Colic lymph node (tissue), 1 donor: ENCODE measurements around a stretch of chr17.

GRCh38 chr17:48047486-48048190 is 521 bp upstream of the NFE2L1 start:
- PRO-cap, result bidirectional peak, plus-strand start at chr17:48047907, minus-strand start at chr17:48047793; bidirectional peak, plus-strand start at chr17:48048341, minus-strand start at chr17:48048071

DNA sequence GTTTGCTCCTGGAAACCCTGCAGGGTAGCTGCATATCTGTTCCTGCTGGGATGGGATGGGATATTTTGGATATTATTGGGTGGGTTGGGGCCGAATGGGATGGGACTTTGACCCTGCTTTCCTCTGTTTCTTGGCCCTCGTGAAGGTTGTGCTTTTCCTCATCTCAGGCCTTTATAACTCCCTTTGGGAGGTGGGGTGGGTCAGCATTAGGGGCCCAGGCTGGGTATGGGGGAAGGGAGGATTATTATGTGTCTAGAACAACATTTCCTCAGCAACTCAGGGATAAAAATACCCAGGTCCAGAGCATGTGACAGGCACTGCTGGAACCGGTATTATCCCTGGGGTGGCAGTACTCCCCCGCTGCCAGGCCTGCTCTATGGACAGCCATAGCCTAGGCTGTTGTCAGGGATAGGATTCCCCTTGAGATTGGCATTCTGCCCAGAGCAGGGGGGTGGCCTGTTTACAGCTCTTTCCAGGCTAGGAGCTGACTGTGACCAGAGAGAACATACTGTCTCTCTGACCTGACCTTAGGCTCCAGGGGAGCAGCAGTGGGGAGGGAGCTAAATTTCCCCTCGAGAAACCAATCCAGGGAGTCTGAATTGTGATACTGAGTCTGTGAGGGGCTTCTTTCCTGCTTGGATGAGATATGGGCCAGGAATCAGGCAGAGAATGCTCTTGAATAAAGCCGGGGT is 5.1 kb downstream of the NFE2L1 start:
- PRO-cap, result no peak

DNA sequence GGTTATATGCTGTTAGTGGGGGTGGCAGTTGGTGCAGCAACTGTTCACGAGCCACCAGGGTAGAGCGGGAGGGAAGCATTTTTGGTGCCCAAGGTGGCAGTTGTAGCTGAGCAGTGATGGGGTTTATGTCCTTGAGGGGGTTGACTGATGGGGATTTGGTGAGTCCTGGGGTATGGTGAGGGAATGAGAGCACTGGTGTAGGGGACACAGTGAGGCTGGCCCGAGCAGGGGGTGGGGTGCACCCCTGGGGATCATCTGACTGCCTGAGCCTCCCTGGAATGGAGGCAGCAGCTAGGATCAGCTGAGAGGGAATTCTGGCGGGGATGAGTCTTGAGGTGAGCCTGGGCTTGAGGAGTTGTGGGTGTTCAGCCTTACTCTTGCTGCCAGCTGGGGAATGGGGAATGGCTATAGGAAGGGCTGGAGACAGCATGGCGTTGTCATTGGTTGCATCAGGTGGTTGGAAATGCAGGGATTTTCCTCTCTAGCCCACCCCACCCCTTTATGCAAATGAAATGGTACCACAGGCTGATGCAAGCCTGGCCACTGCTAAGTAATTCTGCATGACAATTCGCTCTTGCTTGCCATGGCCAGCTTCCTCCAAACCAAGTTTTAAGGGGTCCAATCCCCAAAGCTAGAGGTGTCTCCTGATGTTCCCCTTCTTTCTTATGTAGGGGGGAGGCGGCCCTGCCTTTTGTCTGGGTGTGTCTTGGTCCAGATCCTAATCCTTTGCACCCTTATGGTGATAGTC is 7.4 kb downstream of the NFE2L1 start:
- PRO-cap, result unidirectional peak, plus-strand start at position 553 of the sequence

GRCh38 chr17:48060666-48060988 is 12.5 kb downstream of the NFE2L1 start:
- PRO-cap, result no peak

DNA sequence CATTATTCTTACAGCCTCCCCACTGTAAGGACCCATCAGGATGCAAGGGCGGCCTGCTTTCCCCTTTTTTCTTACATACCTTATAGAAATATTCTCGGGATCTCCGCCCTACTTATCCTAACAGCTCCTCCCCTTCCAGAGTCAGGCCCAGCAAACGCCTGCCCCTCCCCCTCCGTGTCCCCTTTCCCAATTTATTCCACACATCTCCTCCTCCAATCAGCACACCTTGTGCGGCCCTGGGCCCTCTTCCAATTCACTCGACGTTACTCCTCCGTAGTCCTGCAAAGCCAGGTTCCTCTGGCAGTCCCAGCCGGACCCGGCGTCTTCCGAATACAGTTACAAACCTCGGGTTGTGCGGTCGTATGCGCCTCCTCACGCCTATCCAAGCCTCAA is 752 bp downstream of the CBX1 start:
- PRO-cap, result no peak

DNA sequence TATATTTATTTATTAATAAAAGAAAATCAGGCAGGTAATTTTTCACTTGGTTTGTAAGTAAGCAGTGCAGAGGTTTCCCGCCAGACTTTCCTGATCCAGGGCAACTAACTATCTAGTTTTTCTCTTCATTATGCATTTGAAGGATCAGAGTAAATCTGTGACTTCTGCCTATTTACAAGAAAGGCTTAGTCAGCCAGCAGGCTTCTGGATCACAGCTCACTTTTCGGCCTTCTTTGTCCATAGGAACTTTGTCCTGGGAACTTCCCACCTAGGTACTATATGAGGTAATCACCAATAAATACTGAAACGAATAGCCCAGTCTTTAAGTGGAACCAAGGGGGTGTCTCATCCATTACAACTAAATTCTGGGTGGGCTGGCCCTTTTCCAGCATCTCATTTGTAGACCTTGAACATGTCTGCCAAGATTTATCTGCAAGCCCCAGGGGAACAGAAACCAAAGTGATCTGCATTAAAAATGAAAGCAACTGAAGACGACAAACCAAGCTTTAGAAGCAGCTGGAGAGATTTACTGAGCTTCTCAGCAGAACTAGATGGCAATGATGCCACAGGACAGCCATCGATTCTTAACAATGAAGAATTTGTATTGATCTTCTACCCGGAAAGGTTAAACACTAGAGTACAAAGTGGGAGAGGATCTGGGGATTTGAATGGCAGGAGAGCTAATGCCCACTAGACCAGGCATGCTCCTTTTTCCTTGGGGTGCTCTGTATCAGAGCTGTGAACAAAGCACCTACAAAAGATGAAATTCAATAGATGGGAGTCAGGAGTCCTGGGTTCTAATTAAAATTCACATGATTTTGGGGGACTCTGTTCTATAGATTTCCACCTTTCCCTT is 55.5 kb downstream of the SNX11 start:
- PRO-cap, result no peak

DNA sequence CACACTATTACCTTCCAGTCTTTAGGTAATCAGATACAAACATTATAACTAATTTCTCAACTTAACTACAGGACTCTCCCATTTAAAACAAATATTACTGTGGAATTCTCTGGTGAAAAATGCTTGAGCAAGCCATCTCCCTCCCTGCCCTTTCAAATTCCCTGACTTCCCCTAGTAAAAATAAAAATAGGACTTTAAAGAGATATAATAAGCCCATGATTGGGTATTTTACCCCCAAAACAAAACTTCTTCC is 135.5 kb downstream of the SNX11 start:
- PRO-cap, result no peak

DNA sequence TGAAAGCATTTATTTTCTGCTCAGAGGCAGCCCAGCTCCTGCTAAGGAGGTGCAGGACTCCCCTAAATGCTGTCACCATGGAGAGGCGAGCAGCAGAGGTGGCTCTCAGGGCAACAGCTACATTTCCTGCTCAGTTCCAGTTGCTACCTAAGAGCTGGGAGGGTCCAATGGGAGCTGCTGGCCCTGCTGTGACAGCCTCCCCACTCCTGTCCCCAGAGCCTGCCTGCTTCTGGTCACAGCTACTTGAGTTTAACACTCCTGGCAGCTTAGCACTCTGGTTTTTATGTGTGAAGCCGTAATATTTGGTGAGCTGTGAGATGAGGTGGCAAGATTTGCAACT is 42.3 kb upstream of the SKAP1 start:
- PRO-cap, result no peak

- PRO-cap, result bidirectional peak, plus-strand start at chr17:48543956, minus-strand start at chr17:48543749; unidirectional peak, minus-strand start at chr17:48544127
These were observed 1.0 kb downstream of the HOXB2 start for GRCh38 chr17:48543715-48544436.

DNA sequence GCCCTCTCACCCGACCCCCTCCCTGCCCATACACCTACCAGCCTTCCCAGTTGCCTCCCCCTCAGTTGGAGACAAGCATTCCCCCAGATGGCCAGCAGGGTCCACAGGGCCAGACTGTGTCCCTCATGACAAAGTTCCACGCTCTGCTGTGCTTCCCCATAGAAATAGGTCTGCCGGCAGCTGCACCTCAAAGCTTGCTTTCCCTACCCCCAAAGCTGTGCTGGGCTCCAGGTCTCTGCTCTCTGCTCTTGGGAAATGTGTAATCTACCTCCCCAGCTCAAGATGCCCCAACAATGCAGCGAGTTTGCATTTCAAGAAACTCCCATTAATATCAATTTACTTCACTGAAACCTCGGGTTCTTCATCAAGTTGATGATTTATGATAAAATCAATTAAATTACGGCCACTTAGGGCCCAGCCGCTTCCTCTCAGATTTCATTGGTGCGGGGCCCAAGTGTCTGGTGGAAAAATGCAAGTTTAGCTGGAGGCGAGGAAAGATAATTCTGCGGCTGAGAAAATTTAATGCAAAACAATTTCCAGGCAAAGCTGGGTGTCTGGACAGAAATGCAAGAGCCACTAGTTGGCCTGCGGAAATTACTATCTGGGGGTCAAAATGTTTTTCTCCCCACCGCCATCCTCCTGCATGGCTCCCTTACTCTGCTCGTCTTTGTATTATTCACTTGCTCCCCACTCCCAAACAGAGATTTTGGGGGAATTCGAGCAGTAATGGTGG is 15.7 kb downstream of the HOXB4 start:
- PRO-cap, result no peak

DNA sequence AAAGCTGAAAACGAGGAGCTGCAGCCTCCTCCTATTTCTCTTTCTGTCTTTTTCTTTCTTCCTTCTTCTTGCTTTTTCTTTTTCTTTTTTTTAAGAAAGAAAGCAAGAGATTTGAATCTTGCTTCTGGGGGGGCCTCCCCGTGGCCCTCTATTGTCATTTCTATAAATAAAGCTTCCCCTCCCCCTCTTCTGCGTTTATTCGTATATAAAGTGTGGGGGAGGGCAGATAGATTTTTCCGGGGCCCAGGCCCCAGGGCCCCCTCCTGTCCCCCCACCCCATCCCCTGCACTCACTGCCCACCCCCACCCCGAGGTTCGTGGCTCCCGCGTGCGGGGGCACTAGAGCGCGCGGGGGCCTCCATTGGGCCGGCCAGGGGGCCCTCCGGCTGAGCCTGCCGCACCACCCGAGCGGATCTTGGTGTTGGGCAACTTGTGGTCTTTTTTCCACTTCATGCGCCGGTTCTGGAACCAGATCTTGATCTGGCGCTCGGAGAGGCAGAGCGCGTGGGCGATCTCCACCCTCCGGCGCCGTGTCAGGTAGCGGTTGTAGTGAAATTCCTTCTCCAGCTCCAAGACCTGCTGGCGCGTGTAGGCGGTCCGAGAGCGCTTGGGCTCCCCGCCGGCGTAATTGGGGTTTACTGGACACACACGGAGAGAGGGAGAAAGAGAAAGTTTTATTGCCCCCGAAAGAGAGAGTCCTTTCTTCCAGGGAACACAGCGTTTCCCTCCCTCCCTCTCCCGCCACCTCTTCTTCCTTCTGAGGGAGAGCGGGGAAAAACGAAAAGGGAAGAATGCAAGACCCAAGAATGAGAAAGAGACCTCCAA is 1.6 kb downstream of the HOXB4 start:
- PRO-cap, result unidirectional peak, plus-strand start at position 470 of the sequence

DNA sequence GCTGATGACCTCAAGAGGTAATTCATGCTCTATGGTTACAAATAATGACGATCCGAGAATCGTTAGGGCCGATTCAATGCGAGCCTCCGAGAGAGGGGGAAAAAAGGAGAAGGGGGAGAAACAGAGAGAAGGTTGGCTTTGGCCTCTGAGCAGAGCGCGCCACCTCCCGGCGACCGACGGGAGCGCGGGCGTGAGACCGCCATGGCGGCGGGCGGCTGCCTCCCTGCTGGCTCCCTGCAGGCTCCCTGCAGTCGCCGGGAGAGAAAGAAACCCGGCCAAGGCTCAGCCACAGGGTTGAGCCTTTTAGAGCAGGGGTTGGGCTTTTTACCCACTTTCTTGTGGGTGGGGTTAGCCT is 281 bp upstream of the HOXB5 start:
- PRO-cap, result no peak

DNA sequence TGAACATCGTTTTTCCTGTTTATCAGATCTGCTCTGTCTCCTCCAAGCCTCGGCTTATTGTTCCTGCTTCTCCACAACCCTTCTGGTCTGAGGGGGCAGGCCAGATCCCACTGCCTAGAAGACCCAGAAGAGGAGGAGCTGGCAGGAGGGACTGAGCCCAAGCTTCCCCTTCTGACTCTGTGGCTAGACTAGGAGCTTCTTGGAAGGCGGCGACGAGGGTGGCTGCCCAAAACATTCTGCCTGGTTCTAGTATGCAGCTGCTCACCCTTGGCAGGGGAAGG is 5.2 kb upstream of the HOXB5 start:
- PRO-cap, result no peak

- PRO-cap, result no peak
These were observed 4.4 kb downstream of the HOXB6 start for GRCh38 chr17:48600252-48601006.

DNA sequence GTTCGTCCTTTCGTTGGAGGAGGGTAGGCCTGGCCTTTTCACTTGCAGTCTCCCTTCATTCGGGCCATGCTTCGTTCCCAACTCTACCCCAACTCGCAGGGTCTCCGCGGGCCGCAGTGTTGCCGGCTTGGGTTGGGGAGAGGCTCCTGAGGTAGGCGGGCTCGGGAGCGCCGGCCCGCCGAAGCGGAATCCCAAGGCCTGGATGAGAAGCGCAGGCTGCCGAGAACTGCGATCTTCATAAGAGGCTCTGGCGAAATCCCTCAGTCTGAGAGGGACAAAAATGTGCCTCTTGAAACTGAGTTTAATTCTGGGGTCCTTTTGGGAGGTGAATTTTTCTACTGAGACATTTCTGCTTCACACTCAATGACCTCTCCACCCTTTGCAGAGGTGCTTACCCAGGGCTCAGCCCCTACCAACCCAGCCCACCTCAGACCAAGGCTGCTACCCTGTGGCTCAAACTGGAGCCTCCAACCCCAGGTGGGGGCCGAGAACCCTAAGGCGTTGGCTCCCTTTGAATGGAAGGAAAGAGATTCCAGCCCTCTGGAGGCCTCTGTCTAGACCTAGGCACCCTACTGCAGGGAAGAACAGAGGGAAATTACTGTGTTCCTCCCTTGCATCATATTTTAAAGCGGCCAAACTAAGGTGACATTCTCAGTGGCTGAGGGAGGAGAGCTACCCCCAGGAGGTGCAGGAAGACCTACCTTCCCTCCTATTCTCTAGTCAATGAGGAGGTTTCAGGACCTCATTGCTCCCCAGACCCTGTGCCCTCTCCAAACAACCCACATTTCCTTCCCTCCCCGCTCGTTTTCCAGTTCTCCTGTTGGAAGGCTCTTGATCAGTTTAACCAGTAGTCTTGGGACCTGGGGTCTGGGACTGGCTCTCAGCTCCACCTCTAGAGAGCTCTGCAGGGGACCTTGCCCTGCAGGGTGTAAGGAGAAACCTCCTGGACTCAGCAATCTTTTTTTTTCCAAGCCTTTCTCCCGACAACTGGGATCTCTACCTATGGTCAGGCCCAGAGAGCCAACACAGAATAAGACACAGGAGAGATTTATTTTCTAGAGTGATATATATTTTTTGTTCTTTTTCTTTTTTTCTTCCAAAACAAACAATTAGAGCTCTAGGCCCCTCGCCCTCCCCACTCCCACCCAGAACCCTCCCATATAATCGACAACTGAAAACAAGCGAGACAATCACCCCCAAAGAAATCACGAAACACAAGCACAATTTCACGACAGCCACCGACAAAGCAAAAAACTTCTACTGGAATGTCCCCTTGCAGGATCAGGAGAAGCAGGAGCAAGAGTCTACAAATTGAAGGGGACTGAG is 5.5 kb upstream of the HOXB8 start:
- PRO-cap, result no peak

DNA sequence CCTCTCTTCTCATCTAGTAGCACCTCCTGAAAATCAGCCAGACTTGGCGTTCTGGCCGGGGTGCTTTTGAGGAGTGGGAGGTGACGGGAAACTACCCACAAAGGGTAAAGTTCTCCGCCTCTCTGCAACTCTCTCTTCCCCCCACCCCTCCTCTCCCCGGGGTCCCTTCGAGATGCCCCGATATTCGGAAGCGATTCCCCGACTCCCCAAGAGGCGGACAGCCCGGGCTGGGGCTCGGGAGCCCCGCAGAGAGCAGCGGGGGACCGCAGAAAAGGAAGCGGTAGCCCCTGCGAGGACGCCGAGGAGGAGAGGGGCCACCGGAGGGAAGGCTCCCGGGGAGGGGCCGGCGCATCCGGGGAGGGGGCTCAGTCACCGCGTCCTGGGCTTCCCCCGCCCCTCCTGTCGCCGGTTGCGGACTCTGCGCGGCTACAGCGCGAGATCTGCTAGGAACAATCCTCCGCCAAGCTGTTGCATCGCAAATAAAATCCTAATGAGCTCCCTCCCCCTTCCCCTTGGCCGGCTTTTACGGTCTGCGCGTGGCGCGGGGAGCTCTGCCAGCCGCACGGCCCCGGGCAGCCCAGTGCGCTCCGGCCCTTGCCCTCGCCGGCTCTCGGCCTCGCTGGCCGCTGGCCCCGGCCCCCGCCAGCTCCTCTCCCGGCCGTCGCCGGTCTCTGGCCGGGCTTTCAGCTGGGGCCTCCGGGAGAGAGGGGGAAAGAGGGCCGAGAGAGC is 1.2 kb downstream of the HOXB9 start:
- PRO-cap, result no peak

GRCh38 chr17:48626409-48627068 is 381 bp upstream of the HOXB9 start:
- PRO-cap, result unidirectional peak, minus-strand start at chr17:48626589

DNA sequence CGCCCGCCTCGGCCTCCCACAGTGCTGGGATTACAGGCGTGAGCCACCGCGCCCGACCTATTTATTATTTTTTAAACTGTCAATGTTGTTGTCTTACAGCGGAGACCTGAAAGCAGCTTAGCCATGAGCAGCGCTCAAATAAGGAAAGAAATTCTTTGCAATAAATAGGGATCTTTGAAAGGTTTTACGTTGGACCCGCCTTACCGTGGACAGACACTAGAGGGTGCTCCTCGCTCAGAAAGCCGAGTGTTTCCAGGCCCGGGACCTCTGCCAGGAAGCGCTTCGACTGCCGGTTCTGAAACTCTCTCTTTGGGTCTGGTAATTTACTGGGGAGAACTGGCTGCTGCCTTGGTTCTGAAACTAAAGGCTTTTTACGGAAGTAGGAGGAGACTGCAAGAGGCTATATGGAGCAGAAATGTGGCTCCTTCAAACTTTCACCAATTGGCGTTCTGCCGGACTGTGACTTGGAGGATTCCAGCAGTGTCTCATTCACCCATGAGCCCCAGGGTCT is 45.5 kb upstream of the HOXB9 start:
- PRO-cap, result no peak

DNA sequence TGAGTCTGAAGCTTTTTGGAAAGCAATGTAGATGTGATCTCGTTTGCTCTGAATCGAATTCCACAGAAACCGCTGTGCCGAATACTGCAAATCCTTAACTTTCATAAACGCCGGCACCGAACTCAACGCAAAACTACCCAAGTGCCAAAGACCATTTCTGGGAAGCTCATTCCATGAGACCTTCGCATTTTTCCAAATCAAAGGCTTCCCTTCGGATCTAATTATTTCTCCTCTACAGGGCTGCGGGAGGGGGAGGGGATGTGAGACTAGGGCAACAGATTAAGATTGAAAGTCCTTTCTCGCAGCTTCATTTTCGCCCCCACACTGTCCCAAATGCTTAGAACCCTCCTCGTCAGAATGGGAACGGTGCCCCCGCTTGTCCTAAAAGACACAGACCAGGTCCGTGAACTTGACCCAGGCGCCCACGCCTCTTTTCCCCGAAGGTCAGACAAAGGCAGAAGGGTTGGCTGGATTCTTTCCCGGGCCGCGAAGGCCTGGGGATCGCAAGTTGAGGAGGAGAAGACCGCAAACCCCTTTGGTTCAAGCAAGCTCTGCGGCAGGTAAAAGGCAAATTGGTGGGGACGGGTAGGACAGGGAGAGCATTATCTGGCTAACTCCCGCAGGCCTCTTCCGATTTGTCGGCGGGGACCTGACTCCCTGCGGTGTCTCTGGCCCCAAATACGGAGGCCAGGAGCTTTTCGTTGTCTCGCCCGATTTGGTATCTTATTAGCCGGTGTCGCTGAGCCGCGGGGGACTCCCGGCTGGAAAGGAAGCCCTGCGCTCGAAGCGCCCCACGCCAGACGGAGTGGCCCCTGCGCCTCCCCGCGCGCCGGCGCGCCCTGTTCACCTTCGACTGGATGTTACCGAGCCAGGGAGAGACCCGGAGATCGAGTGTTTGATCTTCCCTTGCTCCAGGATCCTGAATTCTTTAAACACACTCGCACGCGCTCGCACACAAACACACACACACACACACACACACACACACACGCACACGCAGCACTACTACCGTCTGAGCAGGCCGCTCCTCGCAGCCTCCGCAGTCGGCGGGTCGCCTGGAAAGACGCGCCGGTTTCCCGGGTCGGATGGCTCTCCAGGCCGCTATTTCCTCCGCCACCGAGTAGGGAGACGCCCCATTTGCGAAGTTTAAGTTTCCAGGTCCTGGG is 3.7 kb downstream of the PRAC1 start:
- PRO-cap, result no peak

GRCh38 chr17:48799137-48799847 is 17.7 kb downstream of the TTLL6 start:
- PRO-cap, result no peak